SEM (cell line): ENCODE data around the genes NLRP1 and SLC13A5.

DNA sequence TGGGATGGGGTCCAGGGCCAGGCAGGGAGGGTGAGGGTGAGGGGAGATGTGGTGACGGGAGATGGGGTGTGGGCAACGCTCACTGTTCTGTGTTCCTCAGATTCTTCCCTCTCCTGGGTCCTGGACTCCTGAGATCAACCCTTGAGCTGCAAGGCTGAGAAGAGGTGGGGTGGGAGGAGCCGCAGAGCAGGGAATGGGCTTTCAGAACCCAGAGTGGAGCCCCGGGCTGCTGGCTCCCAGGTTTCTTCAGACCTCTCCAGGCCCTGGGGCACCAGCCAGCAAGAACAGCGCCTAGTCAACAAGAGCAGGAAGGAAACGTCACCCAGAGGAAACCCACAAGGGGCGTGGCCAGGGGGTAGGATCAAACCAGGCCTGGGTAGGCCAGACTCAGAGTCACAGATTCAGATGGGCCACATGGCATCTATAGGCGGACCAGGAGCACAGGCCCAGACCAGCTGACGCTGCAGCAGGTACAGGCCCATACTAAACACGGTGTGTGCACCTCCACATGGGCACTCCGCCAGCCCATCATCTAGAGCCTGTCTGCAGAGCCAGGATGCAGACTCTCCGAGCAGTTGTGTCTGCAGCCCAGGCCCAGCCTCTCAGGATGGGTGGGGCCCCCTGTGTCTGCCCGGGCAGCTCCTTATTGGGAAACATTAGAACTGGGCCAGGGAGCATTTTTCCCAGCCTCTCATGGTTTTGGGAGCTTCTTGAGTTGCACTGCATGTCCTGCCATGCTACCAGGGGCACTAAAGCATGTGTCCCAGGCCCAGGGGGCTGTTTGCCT is at the start of gene NLRP1:
Gene NLRP1 (minus strand): TSS at position 300 of the 787 bp plus-strand sequence.
- PRO-cap = bidirectional peak, plus-strand start at position 413 of the sequence, minus-strand start at position 300 of the sequence

- PRO-cap = no peak
Observed at GRCh38 chr17:5772102-5772498, 187.8 kb upstream of the NLRP1 start.

GRCh38 chr17:6068753-6069412 is 1.3 kb upstream of the WSCD1 start:
- PRO-cap = no peak

GRCh38 chr17:6325841-6326097 is 109.2 kb downstream of the AIPL1 start:
- PRO-cap = no peak

DNA sequence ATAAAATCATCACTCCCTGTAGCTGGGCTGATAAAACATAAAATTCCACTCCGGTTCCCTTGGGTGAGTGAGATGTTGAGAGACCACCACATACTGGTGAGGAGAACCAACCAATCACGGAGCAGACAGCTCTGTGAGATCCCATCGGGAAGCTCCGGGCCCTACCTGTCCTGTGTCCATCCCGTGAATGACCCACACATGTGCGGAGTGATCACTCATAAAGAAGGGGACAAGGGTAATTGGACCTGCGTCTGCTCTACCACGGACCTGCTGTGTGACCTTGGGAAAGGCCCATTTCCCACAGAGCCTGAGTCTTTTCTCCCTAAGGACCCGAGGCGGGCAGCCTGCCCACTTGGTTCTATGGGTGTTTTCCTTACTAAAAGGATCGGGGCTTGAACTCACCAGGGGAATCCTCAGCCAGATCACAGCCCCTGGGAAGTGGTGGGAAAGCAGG is 28.5 kb downstream of the AIPL1 start:
- PRO-cap = no peak

DNA sequence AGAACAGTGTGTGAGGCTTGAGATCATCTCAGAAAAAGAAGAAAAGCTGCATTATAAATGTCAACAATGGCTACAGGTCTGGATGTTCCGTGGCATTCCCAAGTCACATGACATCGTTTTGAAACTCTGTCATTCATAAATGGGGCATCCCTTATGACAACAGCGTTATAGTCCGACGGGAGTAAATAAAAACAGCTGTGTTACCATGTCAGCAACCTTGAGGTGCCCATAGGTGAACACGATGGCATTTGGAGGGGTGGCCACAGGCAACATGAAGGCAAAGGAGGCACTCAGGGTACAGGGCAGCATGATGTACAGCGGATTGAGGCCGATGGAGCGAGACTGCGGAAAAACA is 25.9 kb downstream of the SLC13A5 start:
- PRO-cap = no peak

DNA sequence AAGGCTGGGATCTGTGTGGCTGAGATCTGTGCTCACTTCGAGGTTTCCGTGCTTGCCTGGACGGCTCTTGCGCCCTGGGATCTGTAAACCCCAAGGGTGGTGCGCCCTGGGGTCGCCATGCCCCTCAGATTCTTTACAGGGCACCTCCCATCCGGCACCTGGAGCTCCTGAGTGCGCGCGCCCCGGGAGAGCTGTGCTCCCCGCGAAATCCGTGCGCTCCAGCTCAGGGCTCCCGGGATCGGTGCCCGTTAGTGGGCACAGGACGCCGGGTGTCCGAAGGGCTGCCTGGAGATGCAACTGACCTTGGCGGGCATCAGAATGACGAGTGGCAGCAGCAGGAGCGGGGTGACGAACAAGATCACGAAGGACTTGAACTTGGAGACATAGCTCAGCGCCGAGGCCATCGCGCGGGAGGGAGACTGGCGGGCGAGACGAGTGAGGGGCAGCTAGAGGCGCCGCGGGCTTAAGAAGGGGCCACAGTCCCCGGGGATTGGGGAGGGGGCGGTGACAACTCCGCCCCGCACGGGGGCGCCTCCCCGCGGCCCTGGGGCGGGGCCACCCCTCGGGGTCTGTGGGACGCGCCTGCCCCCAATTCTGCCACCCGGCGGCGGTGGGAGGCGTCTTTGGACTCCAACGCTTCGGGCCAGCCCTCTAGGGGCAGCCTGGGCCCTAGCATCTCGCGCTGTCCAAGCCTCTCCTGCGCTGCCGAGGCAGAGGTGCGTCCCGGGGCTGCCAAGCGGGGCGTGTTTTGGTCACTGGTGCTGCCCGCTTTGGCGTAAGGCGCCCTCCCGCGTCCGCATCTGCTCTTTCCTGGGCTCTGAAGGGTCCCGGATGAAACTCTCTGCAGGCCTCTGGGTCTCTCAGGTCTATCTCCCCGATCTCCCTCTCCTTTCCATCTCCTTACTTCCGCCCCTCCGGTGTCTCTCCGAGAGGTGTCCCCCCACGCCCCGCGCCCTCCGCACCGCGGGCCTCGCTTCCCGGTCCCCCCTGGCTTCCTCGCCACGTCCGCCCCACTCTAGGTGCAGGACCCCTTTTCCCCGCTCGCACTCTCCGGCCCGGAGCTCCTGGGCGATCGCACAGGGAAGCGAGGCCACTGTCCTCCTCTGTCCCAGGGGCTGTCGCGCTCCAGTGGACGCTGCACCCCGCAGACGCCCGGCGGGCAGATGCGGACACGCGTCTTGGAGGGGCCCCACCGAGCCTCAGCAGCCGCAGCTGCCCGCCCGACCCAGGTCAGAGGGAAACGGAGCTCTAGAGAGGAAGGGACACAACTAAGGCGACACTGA is at the start of gene SLC13A5:
Gene SLC13A5 (minus strand): TSS at position 440 of the 1,283 bp plus-strand sequence.
- PRO-cap = no peak

GRCh38 chr17:6761471-6762230 is 5.8 kb downstream of the XAF1 start:
- PRO-cap = no peak

GRCh38 chr17:6853736-6854488 is 22.4 kb upstream of the TEKT1 start:
- PRO-cap = unidirectional peak, plus-strand start at chr17:6853921

GRCh38 chr17:7013771-7014159 is 817 bp upstream of the C17orf49 start:
- PRO-cap = no peak

DNA sequence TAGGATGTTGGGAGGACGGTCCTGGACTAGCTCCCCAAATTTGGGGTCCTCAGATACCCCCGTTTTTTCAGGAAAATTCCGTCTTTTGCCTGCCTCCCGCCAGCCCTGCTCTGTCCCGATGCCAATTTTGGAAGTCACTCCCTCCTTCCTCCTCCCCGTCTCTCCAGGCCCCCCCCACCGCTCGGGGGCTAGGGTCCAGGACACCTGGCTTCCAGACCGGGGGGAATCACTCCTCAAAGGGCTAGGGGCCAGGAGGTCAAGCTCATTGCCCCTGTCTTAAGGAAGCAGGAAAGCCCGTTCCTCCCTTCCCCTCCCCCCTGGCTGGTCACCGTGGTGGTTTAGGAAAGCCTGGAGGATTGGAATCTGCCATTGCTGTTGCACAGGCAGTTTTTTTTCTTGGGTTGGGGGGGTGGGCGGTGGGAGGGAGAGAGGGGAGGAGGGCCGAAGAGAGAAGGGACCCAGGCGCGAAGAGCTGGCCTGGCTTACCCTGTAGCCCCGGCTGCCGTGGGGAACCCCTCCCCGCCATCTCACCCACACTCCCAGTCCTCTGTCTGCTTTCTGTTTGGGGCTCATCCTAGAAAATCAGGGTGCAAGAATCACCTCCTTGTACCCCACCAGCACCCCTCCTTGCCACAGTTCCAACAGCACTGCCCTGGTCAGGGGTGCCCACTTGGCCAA is 3.0 kb upstream of the BCL6B start:
- PRO-cap = no peak

DNA sequence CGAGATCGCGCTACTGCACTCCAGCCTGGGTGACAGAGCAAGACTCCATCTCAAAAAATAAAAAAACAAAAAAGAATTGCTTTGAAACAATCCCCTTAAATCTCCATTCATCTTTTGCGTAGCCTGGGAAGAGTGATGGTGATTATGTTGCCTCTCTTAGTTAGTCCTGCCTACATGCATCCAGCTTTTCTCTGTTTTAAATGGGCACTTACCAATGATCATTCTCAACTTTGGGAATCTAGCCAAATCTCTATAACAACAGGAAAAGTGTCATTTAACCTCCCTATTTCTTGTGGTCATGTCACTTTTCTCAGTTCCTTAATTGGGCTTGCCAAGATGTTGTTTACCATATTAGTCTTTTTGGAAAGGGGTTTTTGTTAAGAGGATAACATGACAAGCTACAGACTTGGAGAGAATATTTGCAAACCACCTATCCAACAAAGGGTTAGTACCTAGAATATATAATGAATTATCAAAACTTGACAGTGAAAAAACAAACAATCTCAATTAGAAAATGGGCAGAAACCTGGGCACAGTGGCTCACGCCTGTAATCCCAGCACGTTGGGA is 15.6 kb upstream of the CLEC10A start:
- PRO-cap = no peak

DNA sequence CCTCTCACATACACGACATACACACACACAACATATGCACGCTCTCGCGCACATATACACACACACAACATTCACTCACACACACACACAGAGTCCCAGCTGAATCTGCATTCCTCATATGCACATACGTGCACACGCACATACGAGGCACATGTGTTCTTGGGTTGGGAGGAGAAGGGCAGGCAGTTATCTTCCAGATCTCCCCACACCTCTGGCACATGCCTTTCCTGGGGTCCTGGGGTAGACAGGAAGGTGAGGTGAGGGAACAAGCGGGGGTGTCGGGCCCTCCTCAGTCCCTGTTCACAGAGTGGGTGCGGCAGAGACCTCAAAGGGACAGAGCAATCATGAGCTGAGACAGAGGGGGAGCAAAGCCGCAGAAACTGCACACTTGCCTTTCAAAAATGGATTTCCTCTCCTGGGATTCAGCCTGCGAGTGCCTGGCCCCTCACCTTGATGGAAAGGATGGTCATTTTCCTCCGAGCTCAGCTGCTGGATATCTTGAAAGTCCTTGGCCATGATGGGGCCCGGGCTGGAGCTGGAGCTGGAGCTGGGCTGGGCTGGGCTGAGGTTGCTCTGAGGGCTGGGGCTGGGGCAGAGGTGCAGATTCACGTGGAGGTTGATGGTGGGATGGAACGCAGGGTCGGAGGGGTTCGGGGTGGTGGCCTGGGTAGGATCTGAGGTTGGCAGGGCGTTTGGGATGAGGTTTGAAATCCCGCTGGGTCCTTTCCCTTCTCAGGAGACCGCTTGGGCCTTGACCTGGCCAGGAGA is 713 bp downstream of the ASGR2 start:
- PRO-cap = no peak

- PRO-cap = bidirectional peak, plus-strand start at chr17:7214157, minus-strand start at chr17:7214003
Observed at GRCh38 chr17:7213750-7214946, 3.3 kb downstream of the DLG4 start.

GRCh38 chr17:7214947-7216244 is 2.0 kb downstream of the DLG4 start:
- PRO-cap = unidirectional peak, plus-strand start at chr17:7215195; bidirectional peak, plus-strand start at chr17:7215939, minus-strand start at chr17:7215749

DNA sequence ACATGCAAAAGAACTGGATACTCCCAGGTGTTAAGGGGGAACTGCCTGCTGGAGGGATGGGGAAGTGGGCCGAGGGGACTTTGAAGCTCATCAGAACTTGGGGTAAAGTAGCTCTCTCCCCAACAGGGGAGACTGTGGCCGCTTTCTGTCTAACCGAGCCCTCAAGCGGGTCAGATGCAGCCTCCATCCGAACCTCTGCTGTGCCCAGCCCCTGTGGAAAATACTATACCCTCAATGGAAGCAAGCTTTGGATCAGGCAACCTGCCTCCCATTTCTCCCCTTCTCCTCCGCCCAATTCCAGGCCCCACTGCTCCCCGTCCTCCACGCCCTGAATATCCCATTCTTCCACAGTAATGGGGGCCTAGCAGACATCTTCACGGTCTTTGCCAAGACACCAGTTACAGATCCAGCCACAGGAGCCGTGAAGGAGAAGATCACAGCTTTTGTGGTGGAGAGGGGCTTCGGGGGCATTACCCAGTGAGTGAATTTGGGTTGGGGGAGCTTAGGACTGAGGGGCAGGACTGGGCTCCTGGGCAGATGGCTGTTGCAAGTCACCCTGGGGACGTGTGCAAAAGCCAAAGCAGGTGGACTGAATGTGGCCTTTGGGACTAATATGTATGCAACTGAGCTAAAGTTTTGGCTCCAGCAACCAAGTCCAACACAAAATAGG is 2.2 kb downstream of the ACADVL start:
- PRO-cap = no peak

DNA sequence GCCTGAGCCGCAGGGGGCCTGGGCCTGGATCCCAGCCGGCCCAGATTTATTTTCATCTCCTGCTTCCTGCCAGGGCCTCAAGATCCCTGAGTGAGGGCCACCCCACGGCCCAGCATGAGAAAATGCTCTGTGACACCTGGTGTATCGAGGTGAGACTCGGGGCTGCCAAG is 4.9 kb downstream of the ACADVL start:
- PRO-cap = no peak

- PRO-cap = no peak
Observed at GRCh38 chr17:7260490-7260773, 1.8 kb downstream of the CLDN7 start.

- PRO-cap = no peak
Observed at GRCh38 chr17:7263768-7264157, 1.5 kb upstream of the CLDN7 start.

DNA sequence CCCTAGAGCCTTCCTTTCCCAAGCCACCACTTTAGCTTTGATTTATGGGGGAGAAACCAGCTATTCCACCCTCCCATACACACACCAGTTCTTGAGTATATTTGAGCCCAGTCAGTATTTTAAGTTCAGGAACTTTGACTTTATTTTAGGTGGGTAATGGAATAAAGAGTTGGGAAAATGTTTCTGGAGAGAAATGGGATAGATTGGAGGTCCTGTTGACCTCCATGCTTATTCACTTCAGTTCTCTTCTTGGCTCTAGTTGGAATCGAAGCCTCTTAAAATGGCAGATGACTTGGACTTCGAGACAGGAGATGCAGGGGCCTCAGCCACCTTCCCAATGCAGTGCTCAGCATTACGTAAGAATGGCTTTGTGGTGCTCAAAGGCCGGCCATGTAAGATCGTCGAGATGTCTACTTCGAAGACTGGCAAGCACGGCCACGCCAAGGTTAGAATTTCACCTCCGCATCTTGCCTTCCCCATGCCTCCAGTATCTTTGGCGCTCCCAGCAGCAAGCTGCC is 2.0 kb downstream of the EIF5A start:
- PRO-cap = no peak